Panc1 (cell line): ENCODE results near the gene TPMT.

GRCh38 chr6:17628604-17629636 lies 28.8 kb downstream of the FAM8A1 start:
- RRBS, 2 experiments, result no CpG with 5 or more reads among the region's 4 CpGs

DNA sequence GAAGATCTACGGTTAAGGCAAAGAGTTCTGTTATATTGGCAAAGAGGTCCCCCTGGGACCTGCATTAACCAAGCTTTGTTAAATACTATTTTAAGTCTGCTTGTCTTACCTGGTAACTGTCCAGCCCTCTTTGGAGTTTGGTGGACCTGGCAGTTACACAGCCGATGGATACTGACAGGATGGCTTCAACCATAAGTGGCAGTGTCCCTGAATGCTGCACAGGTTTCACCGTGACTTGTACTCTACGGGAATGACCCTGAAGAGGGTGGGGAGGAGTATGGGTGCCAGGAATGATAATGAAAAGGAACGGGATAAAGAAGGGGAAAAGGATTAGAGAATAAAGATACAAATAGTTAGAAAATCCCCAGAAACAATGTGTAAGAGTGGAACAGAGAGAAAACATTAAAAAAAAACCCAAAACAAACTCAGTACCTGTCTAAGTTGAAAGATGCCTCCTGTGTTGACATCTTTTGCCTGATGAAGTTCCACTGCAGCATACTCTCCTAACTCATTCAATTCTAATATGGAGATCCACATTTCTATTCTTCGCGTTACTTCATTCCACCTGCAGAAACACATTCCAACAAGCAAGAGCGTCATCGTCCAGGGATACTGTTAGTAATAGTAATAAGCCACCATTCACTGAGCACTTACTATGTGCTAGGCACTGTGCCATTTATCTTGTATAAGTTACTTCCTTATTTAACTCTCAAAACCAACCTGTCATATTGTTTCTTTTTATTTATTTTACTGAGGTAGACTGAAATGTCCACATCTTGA lies 87.6 kb upstream of the NUP153 start:
- RRBS, 2 experiments, result no CpG with 5 or more reads among the region's 9 CpGs

DNA sequence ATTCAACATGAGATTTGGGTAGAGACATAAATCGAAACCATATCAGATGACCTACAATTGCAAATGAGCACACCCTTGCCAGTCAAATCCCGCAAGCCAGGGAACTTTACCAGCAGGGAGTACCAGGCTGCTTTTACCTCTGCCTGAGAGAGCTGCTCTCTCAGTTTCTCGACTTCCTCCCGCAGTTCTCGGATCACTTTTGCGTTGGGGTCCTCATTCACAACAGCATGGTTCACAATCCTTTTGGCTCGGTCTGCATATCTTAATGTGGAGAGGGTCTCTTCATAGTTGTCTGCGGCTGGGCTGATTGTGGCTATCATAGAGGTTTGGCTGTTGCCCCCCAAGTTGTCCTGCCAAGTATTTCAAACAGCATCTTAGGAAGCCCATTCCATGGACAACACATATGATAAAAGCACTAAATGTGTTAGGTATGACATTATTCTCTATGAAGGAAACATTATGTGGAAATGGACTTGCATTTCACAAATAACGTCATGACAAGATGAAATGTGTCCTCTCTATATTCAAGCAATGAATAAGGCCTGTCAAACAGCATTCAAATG lies 130.1 kb upstream of the NUP153 start:
- RRBS, 2 experiments, result no CpG with 5 or more reads among the region's 9 CpGs

DNA sequence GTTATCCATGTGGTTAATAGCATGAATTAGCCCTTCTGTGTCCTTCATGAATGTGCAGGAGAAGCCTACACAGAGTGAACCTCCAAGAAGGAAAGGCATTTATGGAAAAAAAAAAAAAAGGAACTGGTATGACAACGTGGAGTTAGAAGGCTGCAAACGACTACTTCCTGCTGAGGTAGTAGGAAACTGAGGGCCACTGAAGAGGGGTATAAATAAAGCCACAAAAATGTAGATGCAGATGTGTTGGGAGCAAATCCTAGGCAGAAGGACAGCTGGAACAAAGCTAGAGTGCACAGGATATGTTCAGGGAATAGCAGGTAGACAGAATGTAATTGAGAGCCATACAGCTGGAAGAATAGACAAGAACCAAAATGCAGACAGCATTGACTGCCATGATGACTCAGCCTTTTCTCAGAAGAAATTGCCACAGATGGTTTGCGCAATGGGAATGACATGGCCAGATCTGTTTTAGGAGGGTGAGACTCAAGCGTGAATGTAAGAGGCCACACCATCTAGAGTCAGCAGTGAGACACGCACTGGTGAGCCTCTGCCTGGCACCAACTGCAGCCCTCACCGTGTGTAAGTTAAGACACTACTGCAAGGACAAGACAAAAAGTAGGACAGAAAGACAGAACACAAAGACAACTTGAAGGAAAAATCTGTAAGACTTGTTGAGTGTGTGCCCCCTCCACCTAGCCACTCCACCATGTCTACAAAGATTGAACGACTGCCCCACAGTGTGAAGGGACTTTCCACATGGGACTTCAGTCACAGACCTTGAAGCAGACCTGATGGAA lies 79.8 kb downstream of the KIF13A start:
- RRBS, 2 experiments, result no CpG with 5 or more reads among the region's 7 CpGs

DNA sequence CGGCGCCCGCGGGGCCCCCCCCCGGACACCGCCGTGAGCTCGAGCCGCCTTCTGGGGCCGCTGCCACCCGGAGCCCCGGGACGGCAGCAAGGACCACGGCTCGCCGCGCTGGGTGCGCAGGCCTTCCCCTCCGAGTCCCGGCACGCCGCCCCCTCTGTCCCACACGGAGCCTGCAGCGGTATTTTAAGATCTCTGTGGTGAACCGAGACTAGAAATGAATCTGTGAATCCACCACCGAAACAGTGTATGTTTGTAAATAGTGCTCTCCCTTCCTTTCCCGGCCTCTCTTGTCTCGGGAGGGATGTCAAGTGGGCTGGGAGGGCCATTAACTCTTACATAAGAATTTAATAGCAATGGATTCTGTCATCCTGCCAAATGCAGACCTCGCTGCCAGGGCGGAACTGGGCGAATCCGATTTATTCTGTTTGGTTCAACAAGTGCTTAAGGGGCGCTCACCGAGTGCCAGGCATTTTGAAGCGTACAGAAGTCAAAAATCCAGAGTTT lies 614 bp upstream of the KIF13A start:
- RRBS, 2 experiments, result under 1 to 7% methylated on average over 17 of the region's 35 CpGs

DNA sequence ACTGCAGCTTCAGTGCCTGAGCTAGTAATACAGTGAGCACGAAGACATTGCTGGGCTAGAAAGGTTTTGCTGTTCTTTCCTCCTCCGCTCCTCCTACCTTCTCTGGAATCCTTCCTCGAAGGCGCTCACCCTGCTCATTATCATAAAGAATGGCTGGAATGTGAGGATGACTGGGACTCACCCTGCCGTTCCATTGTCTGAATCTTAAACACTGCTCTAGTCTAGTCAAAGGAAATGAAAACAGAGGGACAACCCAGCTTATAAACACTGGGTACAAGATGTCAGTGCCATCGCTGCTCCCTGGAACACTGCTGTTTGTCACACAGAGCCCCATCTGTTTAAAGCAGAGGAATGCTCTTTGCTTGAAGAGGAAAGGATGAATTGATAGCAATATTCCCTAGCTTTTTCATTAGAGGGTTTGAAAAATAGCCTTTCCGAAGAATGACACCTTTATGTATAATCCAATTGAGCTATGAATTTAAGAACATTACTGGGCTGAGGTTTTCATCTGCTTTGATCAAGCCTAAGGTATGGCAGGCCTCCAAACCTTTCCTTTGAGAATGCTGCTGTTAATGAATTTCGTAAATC lies 35.6 kb upstream of the KIF13A start:
- RRBS, 2 experiments, result no CpG with 5 or more reads among the region's 8 CpGs

GRCh38 chr6:18154775-18155231 lies at the start of gene TPMT:
TSS of gene TPMT (minus strand) at chr6:18155077.
- RRBS, 2 experiments, result no CpG with 5 or more reads among the region's 41 CpGs

DNA sequence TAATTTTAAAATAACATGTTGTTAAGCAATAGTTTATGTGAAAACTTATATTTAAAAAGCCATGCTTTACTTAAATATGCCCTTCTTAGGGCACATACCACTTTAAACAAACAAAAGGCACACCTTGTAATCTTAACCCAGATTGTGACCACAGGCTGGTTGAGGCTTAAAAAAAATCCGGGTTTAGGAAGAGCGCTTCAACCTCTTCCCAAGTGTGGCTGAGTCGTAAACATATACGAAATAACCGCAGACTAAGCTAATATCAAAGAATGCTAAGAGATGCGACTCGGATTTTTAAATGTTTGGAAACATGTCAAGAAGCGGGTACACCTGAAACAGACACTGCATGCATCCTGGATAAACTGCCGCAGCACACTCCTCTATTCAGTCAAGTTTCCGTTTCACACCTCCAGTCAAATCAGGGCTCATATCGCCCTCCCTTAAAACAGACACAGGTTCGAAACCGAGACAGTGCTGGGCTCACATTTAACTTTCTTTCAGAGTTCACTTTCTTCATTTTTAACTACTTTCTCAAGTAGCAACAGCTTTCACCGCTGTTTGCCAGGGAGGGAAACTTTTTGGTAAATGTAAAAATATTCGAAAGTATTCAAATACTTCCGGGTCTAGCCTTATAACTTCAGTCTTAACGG lies 1.4 kb downstream of the DEK start:
- RRBS, 2 experiments, result no CpG with 5 or more reads among the region's 17 CpGs

GRCh38 chr6:18388807-18389449 lies 1.8 kb downstream of the RNF144B start:
- RRBS, 2 experiments, result no CpG with 5 or more reads among the region's 4 CpGs

DNA sequence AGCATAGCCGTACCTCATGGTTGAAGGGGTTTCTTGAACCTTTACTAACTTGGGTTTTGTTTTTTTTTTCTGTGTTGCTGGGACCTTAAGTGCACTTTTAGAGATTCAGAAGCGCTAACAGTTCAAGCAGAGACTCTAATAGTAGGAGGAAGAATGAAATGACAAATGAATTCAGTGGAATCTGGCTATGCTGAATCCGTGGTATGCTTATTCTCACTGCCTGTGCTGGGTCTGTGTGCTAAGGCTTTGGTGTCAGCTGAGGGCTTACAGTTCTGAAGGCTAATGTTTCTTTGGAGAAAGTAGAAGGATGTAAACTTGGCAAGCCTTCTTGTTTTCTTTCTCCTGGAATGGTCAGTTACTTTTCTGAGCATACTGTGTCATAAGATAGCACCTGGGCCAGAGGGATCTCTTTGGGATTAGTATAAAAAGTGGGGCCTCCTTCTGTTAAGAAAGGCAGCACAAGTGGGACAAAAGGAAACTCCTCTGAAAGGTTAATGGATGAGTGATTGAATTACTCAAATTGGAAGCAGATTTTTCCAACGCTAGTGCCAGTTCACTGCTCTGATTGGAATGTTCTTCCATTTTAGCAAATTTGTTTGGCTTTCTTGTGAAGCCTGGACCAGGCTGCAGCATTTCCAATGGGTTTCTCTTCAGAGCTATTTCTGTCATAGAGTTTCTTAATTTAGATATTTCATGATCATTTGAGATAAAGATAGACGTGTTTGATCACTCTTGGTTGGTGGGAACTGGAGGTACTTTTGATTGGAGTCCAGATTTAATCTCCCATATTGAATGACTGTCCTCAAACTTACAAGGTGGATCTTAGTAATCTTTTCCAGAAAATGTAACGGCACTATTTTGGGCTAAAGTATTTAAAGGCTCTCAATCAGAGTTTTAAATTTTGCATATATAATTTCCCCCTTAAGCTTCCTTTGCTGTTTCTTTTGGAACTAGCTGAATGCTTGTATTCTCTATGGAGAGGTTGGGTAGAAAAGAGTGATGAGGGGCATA lies 28.9 kb downstream of the RNF144B start:
- RRBS, 2 experiments, result no CpG with 5 or more reads among the region's 6 CpGs

DNA sequence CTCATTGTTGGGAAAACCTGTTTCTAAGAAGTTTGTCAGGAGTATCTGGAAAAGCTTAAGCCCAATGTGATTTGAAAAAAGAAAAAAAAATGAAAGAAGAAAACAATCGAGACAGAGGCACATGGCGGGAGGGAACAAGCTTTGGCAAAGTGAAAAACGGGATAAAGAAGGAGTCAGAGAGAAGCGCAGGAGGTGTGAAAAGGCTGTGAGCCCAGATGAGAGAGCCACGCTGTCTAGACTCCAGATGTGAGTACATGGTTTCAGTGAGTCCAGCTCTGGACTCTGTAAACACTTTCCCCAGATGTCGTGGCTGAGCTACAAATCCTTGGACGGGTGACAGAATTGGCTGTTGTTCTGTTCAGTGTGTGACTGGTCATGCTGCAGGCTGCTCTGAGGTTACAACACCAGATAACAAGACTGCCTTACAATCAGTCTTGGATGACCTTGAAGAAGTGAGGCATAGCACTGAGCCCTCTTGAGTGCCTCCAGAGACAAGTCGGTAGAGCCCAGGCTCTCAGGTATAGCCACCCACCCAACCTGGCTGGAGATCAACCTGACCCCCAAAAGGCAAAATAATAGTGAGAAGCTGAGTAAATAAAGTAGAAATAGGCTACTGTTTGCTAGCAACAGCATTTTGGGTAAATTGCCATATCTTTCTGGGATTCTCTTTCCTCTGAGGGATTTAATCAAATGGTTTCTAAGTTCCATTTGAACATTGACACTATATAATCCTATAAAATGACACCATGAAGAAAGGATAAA lies 656.4 kb upstream of the ID4 start:
- RRBS, 2 experiments, result no CpG with 5 or more reads among the region's 8 CpGs

DNA sequence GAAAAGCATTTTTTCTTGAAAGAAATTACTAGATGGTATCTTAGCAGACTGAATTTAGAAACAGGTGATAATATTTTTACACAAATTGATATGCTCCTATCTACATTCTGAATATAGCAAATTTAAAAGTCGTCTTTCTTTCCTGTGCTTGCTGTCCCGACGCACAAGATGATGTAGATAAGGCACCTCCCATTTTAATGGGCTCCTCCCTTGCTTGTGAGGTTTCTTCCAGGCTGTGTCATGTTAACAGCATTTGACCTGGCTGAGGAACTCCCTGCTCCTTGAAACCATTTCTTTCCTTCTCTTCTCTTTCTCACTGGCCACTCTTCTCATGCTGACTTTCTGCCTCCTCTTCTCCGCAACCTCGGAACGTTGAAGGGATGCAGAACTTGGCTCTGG lies 14.5 kb upstream of the ID4 start:
- RRBS, 2 experiments, result no CpG with 5 or more reads among the region's 6 CpGs

DNA sequence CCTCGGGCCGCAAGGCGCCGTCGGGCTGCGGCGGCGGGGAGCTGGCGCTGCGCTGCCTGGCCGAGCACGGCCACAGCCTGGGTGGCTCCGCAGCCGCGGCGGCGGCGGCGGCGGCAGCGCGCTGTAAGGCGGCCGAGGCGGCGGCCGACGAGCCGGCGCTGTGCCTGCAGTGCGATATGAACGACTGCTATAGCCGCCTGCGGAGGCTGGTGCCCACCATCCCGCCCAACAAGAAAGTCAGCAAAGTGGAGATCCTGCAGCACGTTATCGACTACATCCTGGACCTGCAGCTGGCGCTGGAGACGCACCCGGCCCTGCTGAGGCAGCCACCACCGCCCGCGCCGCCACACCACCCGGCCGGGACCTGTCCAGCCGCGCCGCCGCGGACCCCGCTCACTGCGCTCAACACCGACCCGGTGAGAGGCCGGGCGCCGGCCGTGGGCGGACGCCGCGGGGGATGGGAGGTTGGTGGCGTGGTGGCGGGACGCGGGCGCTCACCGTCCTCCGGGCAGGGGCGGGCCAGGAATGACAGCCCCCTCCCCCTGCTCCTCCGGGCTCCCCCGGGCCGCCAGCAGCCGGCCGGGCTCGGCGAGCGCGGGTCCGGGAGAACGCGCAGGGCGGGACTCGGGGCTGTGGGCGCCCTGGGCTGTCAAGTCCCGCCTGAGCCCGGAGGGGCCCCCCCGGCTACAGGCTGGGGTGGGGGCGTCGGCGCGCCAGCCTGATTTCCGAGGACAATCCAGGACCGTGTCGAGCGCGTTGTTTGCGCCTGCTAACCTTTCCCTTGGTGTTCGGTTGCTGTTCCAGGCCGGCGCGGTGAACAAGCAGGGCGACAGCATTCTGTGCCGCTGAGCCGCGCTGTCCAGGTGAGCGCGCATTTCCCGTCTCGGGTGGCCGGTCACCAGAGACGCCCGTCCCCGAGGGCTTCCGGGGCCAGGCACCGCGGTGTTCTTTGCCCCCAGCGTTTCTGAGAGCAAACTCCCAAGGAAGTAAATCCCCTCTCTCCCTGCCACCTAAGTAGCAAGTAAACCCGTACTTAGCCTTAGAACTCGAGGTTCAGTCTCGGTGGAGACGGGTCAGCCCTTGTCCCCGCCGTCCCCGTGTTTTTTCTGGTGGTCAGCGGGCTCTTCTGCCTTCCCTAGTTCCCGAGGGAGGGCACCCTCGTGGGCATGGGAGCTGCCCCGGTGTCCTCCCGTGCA lies 1.0 kb downstream of the ID4 start:
- RRBS, 2 experiments, result 30 to 32% methylated on average over 50 of the region's 131 CpGs

GRCh38 chr6:19853709-19854233 lies 16.6 kb downstream of the ID4 start:
- RRBS, 2 experiments, result no CpG with 5 or more reads among the region's 8 CpGs

GRCh38 chr6:20209945-20210849 lies 2.1 kb downstream of the MBOAT1 start:
- RRBS, 2 experiments, result no CpG with 5 or more reads among the region's 6 CpGs

DNA sequence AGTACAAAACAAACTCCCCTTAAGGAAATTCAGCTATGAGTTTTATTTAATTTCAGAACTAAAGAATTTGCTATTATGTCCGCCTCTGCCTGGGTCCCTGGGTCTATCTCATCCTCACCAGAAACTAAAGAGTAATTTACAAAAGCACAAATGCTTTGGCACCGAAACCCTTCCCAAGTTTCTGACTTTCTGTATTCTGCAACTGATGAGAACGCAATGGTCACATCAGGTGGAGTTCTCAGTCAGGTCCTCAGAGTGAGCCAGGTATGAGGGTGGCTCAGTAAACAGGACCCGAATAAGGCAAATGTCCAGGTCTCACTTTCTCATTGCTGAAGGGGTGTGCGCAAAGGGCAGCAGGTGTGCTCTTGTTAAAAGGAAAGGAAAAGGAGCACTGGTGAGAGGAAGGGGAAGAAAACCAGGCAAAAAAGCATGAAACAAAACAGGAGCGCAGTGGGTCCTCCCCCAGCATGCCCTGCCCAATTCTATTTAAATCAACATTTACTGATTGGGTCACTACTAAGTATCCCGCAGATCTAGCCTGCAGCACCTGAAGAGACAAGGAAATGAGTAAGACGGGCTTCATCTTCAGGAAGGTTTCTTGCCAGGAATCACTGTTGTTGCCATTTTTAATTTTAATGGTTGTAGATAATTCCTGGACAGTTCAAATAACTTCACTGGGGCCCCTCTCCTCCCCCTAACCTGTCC lies 1.3 kb downstream of the MBOAT1 start:
- RRBS, 2 experiments, result no CpG with 5 or more reads among the region's 8 CpGs

GRCh38 chr6:20424435-20425215 lies 22.9 kb downstream of the E2F3 start:
- RRBS, 2 experiments, result no CpG with 5 or more reads among the region's 5 CpGs

GRCh38 chr6:20429059-20430231 lies 27.8 kb downstream of the E2F3 start:
- RRBS, 2 experiments, result no CpG with 5 or more reads among the region's 11 CpGs